ENCODE measurements around a stretch of chr9.

DNA sequence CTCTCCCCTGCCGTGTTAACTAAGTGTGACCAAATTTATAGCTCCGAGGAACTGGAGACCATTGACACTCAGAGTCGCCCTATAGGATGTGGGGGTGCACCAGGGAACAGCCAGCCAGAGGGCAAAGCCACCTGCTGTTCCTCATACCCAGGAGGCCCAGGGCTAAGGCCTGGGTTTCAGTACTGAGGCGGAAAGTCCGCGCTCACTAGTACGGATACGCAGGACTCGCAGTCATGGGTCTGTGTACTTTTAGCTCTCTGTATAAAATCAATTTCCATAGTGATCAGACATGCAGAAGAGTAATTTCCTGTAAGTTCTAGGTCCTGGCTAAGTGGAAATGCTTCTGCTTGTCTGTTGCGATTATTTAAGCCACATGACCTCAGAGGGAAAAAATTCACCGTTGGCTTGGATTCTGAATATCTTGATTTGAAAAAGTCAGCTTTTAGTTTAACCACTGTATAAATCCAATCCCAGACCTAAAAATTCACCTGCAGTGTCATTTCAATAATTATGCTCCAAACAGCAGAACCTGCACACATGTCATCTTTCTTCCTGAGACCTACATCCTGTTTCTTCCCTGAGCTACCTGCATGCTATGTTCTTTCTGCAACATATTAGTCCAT lies 247.1 kb downstream of the AOPEP start:
- RRBS, result no CpG with 5 or more reads among the region's 11 CpGs

DNA sequence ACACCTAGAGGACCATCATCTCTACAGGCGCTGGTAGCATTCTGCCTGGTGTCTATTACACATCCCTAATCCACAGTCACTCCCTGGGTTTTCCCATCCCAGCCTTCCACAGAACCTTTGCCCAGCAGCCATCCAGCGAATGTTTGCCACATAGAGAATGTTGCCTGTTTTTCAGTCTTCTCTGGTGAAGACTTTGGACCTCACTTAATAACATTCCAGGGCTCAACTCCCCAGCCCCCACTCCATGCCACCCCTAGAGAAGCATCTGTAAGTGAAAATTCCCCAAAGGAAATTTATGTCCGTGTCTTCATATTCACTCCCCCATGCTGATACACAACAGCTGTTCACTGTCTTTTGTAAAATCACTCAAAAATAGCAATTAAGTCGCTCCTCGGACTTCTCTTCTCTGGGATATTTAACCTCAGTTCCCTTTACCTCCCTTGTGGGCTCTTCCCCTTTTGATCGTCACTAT lies 249.6 kb downstream of the AOPEP start:
- RRBS, result no CpG with 5 or more reads among the region's 6 CpGs

- RRBS, result no CpG with 5 or more reads among the region's 11 CpGs
Measured at GRCh38 chr9:94984823-94985630, 258.5 kb downstream of the AOPEP start.

DNA sequence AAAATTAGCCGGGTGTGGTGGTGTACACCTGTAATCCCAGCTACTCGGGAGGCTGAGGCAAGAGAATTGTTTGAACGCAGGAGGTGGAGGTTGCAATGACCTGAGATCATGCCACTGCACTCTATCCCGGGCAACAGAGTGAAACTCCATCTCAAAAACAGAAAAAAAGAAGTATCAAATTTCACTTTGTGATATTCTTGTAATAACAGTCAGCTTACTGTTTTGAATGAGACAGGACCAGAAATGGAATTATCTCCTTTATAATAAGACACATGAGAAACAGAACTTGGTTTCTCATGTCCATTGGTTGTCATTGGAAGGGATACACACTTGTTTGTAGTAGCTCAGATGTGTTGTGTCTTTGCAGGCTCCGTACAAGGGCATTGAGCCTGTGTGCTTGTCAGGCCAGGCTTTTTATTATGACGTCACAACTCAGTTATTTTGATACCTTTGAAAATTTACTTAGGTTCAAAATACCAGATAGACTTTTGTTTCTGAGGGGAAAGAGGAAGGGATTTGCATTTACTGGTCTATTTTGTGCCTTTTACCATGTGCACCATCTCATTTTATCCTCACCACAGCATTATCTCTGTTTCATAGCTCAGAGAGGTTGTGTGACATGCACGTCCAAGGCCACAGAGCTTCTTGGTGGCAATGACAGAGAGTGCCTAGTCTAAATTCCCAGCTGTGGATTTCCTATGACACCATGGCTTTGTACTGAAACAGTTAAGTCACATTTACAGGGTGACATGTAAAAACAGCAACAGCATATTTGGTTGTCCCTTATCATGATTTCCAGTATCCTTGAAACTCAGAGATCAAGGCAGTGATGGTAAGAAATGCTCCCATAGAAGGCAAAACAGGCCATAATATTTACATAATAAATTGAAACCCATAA lies 268.5 kb downstream of the AOPEP start:
- RRBS, result no CpG with 5 or more reads among the region's 7 CpGs

DNA sequence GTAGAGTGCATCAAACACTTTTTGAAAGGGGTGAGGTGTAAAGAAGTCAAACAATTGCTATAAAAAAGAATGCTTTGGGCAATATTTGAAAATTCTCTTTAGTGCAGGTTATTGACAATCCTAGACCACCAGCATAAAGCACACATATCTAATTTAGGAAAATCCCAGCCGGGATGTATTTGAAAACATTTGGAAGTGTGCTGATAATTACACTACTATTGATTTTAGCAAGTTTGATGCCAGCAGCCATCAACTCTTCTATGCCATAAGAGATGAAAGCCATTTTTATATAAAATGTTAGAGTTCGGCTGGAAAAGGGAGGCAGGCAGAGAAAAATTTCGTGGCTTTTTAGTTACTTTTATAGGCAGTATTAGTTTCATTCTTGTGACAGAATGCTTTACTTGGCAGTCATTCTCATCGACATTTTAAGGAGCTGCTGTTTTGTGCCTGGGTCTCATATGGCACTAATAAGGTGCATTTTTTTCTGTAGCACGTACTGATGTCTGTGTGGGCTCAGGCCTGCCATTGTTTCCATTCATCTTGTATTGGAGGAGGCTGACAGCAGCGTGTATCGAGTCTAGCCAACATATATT lies 285.7 kb downstream of the AOPEP start:
- RRBS, result no CpG with 5 or more reads among the region's 7 CpGs

DNA sequence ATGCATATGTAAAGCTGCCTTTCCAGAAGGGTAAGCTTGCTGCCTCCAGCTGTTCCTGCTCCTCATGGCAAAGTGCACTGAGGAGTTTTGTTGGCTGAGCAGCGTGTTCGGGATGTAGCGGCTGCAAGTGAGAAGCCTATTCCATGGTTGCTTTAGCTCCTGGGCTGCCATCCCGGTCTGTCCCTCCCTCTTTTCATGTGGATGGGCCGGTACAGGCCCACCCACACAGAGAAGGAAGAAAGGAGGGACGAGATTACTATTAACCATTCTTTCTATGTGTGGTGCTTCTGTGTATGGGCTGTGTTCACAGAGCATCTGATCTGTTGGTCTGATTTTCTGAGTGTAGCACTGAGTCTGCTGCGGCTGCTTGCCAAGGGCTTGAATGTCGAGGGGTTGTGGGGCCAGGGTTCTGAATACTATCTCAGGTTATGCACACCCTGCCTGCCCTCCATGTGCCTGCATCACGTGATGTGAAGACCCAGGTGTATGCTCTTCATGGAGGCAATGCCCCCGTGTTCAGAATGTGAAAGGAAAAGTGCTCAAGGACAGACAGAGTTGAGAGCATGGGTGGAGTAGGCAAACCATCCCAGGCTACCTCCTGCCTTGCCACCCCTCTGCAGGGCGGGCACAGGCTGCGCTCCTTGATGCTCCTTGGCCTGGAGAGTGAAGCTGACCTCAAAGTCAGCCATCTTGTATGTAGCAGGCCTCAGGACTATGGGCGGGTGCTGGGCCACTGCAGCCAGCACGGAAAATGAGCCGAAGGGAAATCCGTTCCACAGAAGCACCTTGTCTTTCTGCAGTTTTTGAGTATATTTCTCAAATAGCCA lies 254.9 kb downstream of the FANCC start:
- RRBS, result no CpG with 5 or more reads among the region's 16 CpGs

- RRBS, result no CpG with 5 or more reads among the region's 21 CpGs
Measured at GRCh38 chr9:95077637-95078441, 239.7 kb downstream of the FANCC start.

GRCh38 chr9:95082693-95083705 lies 234.5 kb downstream of the FANCC start:
- RRBS, result no CpG with 5 or more reads among the region's 43 CpGs

DNA sequence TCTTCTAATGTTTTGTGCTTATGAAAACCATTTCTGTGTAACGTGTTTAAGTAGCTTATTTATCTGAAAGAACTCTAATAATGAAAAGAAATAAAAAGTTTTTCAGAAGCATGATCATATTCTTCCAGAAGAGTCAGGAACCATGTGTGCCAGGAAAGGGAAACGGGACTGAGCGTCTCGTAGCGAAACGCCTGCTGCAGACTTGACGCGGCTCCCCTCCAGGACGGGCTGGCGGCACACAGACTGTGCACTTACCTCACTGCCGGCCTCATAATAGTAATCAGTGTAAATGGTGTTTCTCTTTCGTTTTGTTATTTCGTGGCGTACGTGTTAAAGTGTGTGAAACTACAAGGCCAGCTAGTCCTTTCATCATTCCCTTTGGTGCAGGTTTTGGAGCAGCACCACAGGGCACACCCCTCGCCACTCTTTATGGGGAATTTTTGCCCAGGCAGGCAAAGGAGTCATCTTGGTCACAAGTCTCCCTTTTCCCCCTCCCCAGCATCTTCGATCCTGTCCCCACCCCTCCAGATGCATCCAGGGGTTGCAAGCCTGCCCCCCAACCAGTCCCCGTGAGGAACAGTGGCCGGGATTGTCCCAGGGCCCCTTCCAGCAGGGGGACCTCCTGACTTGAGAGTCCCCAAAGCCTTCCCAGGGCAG lies 233.2 kb downstream of the FANCC start:
- RRBS, result no CpG with 5 or more reads among the region's 19 CpGs

DNA sequence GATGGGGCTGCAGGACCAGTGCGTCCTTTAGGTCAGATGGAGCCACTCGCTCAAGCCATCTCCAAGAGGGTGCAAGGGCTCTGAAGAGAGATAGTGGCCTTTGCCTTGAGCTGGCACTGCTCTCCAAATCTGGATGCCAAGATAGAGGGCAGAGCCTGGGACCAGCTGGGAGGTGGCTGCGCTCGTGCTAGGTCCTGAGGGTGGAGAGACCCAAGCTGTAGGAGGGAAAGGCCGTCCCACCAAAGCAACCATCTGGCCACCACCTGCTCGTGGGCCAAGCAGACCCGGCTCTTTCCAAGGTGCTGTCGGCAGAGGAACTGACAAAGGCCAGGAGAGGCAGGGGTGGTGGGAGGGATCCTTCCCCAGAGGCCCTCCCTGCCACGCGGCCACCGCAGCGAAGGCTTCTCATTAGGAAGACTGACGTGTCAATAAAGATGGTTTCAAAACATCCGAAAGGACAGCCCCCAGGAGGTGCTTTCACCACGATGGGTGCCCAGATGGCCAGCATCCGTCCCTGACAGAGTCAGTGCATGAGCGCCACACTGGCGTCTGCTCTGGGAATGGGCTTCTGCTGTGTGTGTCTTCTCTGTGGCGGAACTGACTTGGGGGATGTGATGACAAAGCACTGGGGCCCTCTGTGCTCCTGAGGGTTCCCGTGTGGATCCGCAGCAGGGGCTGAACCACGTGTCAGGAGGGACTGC lies 213.5 kb downstream of the FANCC start:
- RRBS, result no CpG with 5 or more reads among the region's 22 CpGs

- RRBS, result no CpG with 5 or more reads among the region's 31 CpGs
Measured at GRCh38 chr9:95127393-95128101, 190.0 kb downstream of the FANCC start.

DNA sequence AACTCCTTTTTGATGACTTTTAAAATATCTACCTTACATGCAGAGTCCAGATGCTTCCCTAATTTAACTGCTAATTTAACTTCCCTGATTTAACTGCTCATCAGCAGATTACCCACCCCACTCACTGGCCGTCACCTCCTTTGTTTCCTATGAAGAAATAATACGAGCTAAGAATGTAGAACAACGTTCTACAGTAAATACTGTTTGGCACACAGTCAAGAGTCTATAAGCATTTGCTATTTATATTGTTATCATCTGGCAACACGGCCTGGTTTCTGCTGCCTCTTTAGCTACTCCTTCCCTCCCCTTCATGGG lies 75.7 kb downstream of the PTCH1 start:
- RRBS, result no CpG with 5 or more reads among the region's 4 CpGs

DNA sequence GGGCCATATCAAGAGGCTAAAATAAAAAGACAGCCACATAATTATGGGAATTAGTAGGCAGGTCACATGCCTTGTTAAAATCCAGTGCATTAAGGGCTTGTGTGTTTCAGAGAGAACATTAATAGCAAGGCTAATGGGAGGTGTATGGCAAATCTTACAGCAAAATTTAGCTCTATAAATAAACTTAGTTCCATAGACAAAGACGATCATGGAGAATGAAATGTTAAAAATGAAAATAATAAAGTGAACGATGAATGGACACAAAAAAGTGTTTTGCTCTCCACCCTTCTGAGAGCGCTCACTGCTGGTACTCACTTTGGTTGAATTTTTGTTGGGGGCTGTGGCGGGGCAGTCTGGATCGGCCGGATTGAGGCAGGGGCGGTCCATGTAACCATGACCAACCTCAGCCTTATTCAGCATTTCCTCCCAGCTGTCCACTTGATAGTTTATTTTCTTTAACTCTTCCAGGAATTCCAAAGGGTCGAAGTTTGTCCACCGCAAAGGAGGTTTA lies 28.9 kb downstream of the PTCH1 start:
- RRBS, result no CpG with 5 or more reads among the region's 9 CpGs

DNA sequence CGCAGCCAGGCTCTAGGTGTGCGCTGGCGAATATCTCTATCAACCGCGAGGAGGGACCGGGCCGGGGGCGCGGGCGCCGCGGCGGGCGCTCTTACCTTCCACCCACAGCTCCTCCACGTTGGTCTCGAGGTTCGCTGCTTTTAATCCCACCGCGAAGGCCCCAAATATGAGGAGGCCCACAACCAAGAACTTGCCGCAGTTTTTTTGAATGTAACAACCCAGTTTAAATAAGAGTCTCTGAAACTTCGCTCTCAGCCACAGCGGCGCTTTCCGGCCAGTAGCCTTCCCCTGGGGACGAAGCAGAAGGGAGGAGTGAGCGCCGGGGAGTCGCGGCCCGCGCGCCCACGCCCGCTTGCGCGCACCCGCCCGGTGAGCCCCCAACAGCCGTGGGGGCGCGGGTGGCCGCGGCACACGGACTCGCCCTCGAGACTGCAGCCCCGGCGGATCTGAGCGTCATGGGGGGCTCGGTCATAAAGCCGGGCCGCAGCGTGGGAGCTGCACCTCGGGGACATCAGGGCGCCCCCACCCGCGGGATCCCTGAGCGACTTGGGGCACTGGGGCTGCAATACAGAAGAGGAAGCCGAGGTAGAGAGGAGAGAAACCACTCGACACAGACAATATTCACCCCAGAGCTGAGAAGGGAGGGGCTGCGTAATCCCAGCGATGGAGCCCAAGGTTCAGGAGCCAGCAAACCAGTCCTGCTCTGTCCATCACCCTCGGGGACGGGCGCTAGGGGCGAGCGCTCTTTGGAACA lies 2.6 kb downstream of the PTCH1 start:
- RRBS, result 1% methylated on average over 29 of the region's 67 CpGs

DNA sequence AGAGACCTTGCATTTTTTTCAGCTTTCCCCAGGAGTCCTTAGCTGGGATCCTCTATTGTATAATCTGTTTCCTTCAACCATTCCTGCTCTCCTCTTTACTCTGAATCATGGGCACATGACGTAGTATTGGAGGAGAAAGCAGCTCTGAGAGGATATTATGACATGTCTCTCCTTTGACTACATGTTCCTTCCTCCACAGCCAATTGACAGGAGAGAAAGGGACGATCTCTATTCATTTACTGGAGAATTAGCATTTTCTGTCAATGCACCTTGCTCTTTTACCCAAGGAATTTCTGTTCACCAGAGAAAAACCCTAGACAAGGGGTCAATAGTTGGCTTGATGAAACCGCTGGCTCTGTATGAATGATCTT lies 118.4 kb upstream of the ERCC6L2 start:
- RRBS, result no CpG with 5 or more reads among the region's 3 CpGs

- RRBS, result 5% methylated on average over 5 of the region's 13 CpGs
Measured at GRCh38 chr9:96022638-96023072, 147.2 kb downstream of the ERCC6L2 start.

DNA sequence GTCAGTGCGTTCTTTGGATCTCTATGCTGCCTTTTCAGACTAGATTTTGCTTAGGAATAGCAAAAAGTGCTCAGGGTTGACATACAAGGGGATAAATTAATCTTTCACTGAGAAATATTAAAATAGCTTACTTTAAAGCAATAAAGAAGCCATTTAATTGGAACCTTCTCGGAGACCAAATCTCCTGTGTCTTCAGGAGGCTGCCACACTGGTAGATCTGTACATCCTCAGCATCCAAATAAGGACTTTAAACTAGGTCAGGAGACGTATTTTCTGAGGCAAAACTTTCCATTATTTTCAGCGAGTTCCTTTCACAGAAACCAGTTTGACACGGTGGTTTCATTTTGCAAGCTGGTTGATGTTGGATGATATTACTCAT lies 199.5 kb downstream of the ERCC6L2 start:
- RRBS, result no CpG with 5 or more reads among the region's 5 CpGs

DNA sequence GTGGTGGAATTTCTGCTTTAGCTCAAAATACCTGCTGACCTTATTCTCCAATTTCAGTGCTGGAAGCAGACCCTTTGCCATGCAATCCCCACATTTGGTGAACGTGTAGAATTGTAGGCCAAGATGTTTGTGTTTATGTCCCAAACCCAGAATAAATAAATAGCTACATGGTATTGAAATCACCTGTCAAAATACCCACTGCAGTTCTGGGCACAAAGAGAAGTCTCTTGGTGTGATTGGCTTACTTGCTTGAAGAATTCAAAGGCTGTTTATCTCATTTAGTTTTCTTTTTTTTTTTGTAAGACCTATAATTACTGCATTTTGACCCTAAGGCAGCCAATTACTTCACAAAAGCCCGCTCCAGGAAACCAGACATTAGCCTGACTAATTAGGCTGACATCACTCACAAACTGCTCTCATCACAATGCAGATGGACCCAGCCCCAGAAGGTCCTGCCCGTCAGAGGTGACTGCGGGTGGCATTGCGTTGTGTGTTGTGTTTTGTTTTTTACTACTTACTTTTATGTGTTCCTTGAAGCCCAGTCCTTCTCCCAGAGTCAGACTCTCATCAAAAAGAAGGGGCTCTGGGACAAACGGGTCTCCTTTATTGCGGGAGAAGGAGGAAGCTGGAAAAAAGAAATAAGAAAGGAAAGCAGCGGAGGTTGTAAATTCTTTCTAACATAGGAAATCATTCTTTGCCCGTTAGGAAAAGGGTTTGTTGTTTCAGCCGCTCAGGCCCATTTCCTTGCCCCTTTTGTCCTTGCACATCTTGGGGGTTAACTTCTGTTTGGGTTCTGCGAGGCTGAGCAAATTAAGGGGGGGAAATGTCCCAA lies 172.3 kb downstream of the HSD17B3 start:
- RRBS, result no CpG with 5 or more reads among the region's 11 CpGs

DNA sequence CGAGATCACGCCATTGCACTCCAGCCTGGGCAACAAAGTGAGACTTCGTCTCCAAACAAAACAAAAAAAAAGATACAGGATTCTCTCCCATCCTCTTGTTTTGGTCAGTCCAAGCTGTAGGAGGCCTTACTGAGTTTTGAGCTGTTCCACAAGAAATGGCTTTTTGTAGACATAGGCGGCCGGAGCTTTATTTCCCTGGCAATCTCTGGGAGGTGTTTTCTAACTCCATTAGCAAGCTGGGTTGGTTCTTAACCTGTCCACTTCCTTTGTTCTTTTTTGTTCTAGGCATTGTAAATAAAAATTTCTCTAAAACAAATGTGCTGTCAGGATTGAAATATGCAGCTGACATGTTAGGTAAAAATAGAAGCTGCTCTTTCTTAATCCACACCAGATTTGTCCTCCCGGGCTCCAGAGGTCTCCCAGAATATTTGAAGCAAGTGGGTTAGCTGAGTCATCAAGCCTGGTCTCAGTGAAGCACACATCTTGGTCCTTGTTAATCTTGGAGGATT lies 36.2 kb downstream of the HABP4 start:
- RRBS, result no CpG with 5 or more reads among the region's 6 CpGs

Measured in NB4 (cell line).